LHCN-M2 (cell line): ENCODE measurements around the gene ATP9A.

- RAMPAGE, long total RNA = no peak
Measured at GRCh38 chr20:50733345-50733729, 2.0 kb downstream of the PARD6B start.

DNA sequence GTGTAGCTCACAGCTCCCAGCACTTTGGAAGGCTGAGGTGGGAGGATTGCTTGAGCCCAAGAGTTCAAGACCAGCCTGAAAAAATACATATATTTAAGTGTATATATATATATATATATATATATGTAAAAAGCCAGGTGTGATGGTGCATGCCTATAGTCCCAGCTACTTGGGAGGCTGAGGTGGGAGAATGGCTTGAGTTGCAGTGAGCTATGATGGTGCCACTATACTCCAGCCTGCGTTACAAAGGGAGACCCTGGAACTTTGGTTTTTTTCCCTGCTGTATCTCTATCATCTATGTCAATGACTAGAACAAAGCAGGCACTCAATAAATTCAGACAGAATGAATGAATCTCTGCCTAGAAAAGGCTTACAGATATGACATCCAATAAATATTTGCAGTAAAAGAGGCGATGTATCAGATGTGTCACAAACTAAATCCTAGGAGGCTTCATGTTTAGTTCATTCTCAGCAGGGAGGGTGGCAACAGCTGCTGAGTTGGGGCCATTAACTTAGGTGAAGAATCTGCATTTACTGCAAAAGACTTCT is 12.0 kb downstream of the ADNP start:
- RAMPAGE, long total RNA = no peak

DNA sequence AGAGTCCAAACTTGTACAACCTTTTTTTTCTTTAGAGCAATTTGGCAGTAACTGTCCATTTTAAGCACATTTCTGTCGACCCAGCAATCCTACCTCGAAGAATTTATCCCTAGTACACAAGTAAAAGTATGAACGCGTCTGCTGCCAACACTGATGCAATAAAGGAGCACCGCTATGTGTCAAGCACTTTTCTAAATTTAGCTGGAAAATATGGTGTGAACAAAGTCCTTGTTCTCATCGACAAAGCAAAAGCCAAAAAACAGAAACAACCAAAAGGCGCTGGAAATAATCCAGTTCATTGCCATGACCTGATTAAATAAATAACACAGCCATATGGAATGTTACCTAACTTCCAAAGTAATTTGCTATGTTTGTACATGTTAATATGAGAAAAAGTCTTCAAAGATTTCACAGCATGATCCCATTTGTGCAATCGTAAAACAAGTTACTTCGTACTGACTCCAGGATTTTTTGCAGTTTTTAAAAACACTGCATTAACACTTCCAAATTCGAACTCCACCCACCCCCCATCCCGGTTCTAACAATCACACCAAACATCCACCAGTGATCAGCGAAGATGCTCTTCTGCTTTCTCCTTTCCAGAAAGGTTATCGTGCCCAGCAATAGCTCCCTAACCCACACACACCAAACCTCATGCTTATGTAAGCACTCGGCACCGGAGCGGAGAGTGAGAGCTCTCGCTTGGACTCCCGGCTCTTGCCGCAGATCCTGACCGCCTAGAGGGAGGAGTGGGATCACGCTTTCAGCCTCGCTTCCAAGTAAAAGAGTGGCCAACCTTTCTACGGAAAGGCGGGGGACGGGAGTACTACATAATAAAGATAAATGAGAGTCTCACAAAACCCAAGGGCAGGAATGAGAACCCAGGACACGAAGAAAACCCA is 785 bp downstream of the DPM1 start:
- RAMPAGE, long total RNA = no peak

GRCh38 chr20:50982539-50982711 is 23.8 kb downstream of the MOCS3 start:
- RAMPAGE, long total RNA = no peak

GRCh38 chr20:51084277-51084709 is 61.4 kb upstream of the KCNG1 start:
- RAMPAGE, long total RNA = no peak

DNA sequence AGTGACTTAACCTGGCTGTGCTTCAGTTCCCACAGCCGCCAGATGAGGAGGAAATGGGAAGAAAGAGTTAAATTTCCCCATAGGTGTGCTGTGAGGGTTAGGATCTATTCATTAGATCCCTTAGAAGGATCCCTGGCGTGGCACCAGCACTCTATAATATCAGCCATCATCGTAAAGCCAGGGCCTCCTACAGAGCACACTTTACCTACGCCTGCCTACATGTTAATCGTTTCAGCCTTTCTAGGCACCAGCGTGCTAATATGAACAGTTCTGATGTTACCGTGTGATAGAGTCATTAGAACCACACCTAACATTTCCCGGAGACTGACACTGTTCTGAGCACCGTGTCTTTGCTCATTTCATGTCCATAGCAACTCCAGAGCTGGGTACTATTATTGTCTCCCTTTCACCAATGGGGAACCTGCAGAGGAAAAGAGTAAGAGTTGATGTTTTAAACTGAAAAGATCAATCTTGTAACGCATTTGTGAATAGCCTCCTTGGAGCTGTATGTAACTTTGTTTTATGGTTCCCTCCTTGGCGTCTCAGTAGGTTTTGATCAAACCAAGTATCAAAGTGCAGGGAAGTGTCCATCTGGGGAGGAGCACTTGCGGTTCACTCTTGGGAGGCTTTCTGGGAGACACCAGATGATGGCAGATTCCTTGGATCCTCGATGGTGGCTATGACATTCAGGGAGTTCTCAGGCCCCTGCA is 73.8 kb upstream of the KCNG1 start:
- RAMPAGE, long total RNA = no peak

DNA sequence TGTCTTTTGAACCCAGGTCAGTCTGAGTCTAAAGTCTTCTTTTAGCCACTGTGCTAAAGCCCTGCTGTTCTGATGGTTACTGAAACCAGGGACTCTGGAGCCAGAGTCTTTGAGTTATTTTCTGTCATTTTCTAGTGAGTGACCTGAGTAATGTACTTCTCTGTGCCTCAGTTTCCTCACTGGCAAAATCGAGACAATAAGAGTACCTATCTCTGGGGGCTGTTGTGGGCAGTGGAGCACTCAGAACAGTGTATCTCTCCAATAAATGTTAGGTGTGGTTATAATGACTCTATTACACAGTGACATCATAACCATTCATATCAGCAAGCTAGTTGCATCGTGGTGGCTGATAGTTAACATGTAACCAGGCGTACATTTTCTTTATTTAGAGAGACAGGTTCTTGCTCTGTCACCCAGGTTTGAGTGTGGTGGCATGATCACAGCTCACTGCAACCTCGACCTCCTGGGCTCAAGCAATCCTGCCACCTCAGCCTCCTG is 74.7 kb upstream of the KCNG1 start:
- RAMPAGE, long total RNA = no peak

DNA sequence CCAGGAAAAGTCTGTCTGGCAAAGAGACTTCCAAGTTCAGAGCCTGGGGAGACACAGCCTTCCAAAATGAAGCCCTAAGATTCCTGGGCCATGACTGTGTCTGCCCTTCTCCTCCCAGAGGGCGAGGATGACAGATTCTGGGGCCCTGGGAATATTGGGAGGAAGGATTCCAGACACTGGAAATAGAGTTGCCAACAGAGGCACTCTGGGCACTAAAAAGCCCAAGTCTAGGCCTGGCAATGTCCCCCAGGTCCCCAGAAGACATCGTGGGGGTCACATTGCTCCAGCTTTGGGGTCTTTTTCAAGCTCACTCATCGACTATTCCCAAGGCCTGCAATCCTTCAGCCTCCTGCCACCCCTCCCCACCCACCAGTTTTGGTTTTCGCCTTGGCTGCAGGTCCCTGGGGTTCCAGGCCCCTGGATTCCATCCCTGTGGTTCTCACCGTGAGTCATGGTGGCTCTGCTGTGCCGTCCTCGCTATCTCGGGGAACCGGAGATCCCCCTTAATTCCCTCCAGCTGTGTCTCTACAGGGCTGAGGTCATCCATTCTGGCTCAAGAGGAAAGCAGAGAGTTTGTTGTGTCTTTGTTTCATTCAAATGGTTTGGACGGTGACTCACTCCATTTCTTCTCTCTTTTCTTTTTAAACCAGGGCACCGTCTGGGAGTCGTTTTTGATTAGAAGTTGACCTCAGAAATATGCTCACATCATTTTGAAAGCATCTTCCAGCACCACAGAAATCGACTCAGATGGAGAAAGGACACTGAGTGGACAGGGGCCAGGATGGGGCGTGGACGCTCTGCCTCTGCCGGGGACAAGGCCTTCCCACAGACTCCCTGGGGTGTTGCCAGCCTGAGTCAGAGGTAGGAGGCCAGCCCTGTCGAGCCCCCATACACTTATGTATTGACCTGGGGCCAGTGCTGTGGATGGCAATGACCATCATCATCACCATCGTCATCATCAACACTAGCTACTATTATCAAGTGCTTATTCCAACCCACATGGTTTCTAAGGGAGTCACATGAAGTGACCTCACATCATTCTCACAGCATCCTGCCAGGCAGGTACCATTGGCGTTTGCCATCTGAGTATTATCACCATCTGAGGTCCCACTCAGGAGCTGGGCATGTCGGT is 176.4 kb downstream of the NFATC2 start:
- RAMPAGE, long total RNA = no peak

- RAMPAGE, long total RNA = no peak
Measured at GRCh38 chr20:51412814-51413395, 129.6 kb downstream of the NFATC2 start.

DNA sequence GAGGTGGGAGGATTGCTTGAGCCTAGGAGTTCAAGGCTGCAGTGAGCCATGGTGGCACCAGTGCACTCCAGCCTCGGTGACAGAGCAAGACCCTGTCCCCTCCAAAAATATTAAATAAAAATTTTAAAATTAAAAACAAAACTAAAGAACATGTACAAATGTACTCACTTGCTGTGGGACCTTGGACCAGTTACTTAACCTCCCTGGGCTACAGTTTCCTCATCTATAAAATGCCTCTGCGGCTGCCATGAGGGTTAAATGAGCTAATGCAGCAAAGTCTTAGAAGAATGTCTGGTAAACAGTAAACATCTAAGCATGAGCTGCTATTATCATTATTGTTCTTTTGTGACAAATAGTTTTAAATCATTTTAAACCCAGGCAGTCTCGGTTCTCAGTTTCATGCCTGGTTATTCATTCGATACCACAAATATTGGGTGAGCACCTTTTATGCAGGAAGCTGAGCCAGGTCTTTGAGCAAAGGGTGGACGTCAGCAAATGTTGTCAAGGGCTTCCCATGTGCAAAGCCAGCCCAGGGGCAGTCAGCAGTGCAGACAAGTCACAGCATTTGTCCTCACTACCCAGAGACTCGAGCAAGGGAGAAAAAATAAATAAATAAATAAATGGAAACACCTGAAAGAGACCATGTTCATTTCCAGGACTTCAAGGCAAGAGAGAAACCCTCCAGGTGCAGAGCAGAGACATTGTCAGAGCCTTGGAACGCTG is 128.7 kb downstream of the NFATC2 start:
- RAMPAGE, long total RNA = no peak

- RAMPAGE, long total RNA = no peak
Measured at GRCh38 chr20:51497363-51497909, 45.1 kb downstream of the NFATC2 start.

- RAMPAGE, long total RNA = no peak
Measured at GRCh38 chr20:51525169-51525548, 17.4 kb downstream of the NFATC2 start.

- RAMPAGE, long total RNA = no peak
Measured at GRCh38 chr20:51532293-51533442, 9.9 kb downstream of the NFATC2 start.

GRCh38 chr20:51628905-51629439 is 86.5 kb upstream of the NFATC2 start:
- RAMPAGE, long total RNA = no peak

DNA sequence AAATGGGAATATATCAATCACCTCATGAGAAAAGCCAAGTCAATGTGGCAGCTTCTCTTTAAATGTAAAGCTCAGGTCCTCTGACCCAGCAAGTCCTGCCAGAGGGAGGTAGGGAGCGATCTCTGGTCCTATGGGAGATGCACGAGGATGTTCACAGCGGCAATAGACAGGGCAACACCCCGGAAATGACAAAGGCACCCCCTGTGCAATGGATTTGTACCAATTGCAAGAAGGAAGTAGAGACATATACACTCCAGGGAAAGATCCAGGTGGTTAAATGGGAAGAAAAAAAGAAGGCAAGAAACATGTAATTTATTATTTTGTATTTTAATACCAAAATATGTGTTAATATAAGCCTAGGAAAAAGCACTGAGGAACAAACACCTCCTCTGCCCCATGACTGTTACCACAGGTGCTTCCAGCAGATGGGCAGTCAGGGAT is 20.9 kb downstream of the ATP9A start:
- RAMPAGE, long total RNA = no peak

- RAMPAGE, long total RNA = no peak
Measured at GRCh38 chr20:51751979-51752888, 16.0 kb downstream of the ATP9A start.

GRCh38 chr20:51761215-51761528 is 7.0 kb downstream of the ATP9A start:
- RAMPAGE, long total RNA = no peak

GRCh38 chr20:51767802-51768765 is at the start of gene ATP9A:
ATP9A (minus strand) TSS chr20:51768390.
- RAMPAGE, long total RNA = no peak

DNA sequence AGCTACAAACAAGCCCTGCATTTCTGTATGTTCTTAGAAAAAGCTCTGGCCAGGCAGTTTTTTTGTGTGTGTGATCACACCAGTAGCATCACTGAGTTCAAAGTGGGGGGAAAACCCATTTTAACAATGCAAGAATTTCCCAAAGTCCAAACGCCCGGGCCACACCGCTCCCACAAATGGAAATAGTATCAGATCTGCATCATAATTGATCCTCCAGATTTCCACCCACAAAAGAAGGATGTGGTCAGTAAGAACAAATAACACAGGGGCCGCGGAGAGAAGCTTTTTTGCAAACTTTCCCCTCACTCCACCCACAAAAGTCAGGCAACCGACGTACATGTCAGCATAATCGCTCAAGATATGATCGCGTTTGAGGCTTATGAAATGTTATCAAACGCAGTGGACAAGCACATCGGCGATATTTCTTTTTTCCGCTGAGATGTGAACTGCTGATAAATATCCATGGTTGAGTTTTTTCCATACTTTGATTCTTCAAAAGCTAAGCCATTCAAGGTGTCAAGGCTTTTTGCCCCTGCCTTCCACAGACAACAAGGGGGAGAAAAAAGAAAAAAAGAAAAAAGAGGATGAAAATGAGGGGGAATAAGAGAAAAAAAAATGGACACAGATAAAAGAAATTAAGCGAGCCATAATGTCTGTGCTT is 143.6 kb downstream of the ZFP64 start:
- RAMPAGE, long total RNA = no peak

DNA sequence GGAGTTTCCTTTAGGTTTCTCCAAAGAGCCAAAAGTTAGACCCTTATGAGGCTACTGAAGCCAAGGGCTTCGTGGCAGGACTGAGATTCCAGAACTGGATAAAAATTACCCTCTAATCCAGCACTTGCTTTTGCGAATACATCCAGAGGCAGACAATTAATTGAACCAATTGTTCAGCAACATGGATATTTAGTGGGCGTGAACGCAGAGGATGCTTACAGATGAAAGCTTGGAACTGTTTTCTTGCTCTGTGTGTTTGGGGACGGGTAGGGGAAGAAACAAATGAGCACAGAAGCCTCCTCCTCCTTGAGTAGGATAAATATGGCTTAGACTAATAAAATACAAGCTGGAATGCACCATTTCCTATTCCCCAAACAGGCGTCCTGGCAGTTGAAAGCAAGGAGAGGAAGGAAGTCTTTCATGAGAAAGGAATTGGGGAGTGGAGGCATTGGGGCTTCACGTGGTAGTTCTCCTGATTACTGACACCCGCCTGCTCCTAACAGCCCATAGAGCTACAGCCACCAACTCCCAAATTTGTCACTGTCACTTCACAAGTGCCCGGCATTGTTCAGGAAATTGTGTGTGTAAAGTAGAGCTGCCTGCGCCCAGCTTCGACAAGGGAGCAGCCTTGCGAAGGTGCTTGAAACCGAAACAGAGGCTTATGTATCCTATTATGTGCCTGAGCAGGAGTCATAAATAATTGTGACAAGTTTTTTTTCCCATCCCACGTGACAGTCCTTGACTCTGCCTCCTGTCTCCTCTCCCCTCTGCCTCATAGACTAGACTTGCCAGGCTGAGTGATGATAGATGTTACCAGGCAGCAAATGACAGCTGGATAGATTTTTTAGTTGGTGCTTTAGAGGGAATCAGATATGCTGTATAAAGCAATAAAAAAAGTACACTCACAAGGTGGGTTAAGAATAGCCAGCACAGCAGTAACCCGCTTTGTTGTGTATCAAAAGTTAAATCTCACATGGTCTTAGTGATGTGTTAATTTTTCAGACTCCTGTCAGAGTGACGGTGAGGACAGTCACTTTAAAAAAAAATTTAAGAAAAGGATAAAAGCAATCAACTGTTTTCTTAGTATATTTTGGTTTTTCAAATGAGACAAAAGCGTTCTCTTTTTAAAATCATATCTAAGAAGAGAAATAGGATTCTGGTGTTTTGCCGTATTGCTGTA is 301.7 kb upstream of the ZFP64 start:
- RAMPAGE, long total RNA = no peak